Neuron (in vitro differentiated cells): ENCODE measurements around a stretch of chr10.

- PRO-cap: no peak
Observed at GRCh38 chr10:33164268-33164820, 170.1 kb downstream of the NRP1 start.

GRCh38 chr10:33315945-33316273, 18.6 kb downstream of the NRP1 start:
- PRO-cap: no peak

GRCh38 chr10:33332066-33332848, 2.2 kb downstream of the NRP1 start:
- PRO-cap: bidirectional peak, plus-strand start at chr10:33332508, minus-strand start at chr10:33332467

DNA sequence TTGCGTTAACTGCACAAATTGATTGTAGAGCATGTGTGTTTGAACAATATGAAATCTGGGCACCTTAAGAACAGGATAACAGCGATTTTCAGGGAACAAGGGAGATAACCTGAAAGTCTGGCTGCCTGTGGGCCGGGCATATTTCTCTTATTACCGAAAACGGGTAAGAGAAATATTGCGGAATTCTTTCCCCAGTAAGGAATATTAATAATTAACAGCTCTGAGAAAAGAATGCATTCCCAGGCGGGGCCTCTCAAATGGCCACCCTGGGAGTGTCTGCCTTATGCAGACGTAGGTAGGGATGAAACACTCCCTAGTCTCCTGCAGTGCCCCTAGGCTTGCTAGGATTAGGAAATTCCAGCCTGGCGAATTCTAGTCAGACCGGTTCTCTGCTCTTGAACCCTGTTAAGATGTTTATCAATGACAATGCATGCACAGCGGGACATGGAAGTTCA, 388.0 kb downstream of the PARD3 start:
- PRO-cap: no peak

GRCh38 chr10:34659601-34660245, 155.4 kb downstream of the PARD3 start:
- PRO-cap: no peak

DNA sequence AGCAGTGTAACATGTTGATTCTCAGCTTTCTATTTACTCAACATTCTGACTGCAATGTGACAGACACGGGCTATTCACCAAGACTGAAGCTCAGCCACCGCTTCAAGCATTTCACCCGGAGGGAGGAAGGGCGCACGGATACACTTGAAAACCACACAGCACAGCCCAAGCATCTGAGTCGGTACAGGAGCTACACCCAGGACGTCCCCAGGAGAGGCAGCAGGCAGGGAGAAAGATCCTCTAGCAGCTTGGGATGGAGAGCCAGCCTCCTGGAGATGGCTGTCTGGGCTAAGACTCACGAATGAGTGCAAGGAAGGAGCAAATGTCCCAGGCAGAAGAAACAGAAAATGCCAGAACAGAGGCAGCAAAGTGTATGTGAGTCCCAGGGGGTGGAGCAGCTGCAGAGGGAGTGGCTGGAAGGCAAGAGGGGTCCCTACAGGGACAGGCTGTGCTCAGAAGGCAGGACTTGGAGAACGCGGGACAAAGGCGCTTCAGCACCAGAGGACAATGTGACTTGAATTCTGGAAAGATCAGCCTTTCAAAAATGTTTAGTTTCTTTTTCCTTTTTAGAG, 5.8 kb downstream of the PARD3 start:
- PRO-cap: no peak

GRCh38 chr10:35089486-35090110, 543 bp downstream of the CUL2 start:
- PRO-cap: unidirectional peak, plus-strand start at chr10:35089689

- PRO-cap: no peak
Observed at GRCh38 chr10:35136081-35136700, 9.5 kb downstream of the CREM start.

DNA sequence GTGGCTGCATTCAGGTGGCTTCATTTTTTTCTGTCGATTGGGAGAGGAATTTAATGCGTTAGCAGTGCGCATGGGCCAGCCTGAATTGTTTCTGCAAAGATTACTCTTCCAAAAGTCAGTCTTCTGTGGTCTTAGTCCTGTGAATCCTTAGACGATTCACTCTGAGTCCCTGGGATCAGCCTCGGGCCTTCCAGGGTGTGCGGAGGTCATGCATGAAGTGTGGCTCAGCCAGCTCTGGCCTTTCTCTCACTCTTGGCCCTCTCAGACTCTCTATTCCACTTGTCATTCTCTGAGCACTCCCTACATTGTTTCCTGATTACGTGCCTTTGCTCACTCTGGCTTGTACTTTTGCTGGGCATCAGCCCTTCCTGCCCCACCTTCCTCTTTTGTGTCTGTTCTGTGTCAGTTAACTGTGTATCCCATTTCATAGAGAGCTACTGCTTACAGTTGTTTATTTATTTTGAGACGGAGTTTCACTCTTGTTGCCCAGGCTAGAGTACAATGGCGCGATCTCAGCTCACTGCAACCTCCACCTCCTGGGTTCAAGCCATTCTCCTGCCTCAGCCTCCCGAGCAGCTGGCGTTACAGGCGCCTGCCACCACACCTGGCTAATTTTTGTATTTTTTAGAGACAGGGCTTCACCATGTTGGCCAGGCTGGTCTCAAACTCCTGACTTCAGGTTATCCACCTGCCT, 36.1 kb downstream of the CCNY start:
- PRO-cap: no peak

- PRO-cap: no peak
Observed at GRCh38 chr10:35448646-35449236, 112.4 kb downstream of the CCNY start.

- PRO-cap: unidirectional peak, plus-strand start at chr10:37995556
Observed at GRCh38 chr10:37995201-37995781, 15.2 kb upstream of the ZNF33A start.

DNA sequence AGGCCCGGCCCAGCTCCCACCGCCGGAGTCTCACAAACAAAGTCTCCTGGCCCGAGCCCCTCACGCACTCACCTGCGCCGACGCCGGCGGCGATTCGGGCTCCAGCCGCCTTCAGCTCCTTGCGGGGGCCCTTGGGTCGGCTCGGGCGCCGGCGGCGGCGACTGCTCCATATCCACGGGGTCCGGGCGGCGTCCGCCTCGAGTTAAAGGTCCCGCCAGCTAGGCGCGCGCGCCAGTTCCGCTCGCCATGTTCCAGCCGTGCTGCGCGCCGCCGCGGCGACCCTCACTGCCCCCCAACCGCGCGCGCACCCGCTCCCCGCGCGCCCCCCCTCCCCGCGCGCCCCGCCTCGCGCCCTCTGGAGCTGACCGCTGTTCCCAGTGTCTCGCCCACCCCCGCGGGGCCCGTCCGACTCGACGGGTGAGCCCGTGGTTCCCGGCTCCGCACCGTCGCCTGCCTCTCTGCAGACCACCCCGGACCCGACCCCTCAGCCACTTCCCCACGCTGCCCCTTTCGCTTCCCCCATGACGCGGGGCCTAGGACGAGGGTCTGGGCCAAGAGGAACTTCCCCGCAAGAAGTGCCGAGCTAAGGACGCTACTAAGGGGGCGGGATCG, 396.1 kb downstream of the ZNF33B start:
- PRO-cap: no peak

- PRO-cap: no peak
Observed at GRCh38 chr10:42475019-42475436, 163.3 kb downstream of the ZNF33B start.

DNA sequence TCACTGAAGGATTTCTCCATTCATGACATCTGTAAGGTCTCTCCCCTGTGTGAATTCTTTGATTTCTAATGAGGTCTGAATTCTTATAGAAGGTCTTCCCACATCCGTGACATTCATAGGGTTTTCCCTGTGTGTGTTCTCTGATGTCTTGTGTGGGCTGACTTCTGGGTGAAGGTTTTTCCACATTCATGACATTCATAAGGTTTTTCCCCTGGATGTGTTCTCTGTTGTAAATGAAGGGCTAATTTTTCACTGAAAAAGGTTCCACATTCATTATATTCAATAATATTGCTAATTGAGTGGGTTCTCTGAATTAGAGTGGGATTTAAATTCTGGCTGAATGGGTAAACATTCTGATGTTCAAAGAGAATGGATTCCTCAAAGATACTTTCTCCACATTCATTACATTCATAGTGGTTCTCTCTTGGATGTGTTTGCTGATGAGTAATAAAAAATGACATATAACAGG, 118.0 kb downstream of the ZNF33B start:
- PRO-cap: no peak

DNA sequence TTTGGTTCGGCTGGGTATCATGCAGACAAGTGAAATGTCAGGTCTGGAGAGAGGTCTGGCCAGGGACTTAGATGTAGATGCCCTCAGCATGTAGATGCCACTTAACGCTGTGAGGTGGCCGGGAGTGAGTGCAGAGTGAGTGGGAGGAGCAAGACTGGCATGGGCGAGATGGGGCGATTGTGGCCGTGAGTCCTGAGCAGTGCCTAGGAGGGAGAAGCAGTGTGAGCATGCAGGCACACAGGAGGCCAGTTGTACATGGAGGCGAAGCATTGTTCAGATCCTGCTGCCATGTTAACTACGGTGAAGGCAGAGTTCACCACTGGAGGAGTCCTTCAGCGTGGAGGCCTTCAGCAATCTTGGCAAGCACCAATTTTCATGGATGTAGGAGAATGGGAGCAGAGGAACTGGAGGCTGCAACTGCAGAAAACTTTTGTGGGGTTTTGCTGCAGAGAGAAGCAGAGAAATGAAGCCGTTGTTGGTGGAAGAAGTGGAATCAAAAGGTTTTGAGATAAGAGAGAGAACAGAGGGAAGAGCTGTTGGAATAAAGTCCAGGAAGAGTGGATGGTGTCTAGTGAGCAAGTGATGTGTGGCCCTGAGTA, 36.2 kb downstream of the BMS1 start:
- PRO-cap: no peak

DNA sequence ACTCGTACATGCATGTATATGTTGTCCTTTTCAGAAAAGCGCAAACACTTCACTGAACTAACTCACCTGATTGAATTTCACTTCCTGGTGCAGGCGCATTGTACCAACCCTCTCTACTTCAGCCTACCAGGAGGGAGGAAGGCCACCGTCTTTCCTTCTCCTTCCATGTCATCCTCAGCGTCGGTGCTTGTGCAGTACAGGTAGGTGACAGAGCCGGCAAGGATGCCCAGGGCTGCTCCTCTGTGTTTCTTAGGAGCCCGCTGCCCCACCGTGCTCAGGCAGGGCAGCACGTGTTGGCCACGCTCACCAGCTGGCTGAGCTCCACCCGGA, 51.0 kb upstream of the RET start:
- PRO-cap: no peak

DNA sequence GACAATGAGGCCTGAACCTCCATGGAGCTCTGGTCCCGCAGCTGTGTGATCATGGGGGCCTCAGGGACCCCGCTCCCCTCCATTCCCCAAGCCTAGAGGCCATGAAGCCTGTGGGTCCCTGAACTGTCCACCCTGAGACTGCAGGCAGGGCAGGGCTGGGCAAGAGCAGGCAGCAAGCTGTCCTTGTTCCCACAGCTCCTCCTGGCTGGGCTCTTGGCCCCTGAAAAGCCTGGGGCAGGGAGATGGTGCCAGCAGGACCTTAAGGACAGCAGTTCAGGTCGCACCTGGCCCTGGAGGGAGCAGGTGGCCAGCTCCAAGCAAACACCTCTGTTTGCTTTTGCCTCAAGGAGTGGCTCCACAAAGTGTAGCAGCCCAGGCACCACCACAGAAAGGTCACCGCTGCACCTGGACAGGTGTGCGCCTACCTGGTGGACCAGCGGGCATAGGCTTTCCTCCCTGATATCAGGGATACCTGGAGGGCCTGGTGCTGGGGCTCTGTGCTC, 5.2 kb downstream of the RET start:
- PRO-cap: no peak

- PRO-cap: no peak
Observed at GRCh38 chr10:43375315-43375781, 3.9 kb downstream of the FXYD4 start.

- PRO-cap: bidirectional peak, plus-strand start at chr10:43395874, minus-strand start at chr10:43395921
Observed at GRCh38 chr10:43395586-43396096, 13.3 kb downstream of the HNRNPF start.

GRCh38 chr10:43404646-43405051, 4.3 kb downstream of the HNRNPF start:
- PRO-cap: no peak